Colonic mucosa (tissue), 1 donor: ENCODE data around the gene STT3B.

DNA sequence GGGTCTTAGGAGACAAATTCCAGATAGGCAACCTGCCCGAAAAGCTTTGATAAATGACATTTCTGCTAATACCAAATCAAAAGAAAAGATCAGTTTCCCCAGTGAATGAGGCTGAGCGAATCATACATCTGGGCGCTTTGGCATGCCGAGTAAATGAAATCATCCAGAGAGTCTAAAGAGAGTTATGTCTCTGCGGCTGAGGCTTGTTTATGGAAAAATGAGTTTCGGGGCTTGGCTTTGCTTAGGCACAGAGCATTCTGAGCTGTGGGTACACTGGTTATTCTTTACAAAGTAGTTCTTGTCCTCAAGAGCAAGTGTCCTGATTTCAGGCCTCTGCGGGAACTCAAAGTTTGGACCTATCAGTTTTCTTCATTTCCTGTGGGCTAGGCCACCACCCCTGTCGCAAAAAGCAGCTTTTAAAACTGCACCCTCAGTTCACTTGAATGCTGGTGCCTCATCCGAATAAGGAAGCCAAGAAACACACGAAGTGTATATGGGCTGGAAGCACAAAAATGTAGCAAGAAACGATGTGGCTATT lies 109.9 kb upstream of the TGFBR2 start:
- PRO-cap, result no peak

DNA sequence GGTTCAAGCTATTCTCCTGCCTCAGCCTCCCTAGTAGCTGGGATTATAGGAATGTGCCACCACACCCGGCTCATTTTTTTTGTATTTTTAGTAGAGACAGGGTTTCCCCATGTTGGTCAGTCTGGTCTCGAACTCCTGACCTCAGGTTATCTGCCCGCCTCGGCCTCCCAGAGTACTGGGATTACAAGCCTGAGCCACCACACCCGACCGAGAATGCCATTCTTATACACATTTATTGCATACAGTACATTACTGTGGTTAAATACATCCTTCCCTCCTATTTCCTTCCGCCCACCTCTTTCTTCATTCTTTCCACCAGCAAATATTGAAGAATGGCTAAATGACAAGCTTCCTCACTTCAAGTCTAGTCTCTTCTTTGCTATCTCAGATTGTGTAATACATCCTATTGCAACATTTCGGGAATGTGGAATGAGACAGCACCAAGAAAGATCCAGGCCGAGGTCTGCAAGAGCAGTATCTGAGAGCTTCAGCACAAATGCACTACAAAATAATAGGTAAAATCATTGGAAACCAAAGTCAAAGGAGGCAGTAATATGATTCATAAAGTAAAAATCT lies 94.9 kb upstream of the TGFBR2 start:
- PRO-cap, result no peak

GRCh38 chr3:30598801-30599367 lies 7.5 kb upstream of the TGFBR2 start:
- PRO-cap, result no peak

- PRO-cap, result no peak
These were observed 6.5 kb downstream of the TGFBR2 start for GRCh38 chr3:30612548-30613588.

- PRO-cap, result no peak
These were observed 33.5 kb downstream of the TGFBR2 start for GRCh38 chr3:30639766-30640428.

DNA sequence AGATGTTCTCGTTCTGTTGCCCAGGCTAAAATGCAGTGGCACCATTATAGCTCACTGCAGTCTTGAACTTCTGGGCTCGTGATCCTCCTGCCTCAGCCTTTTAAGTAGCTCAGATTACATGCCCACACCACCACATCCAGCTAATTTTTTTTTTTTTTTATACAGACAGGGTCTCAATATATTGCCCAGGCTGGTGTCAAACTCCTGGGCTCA lies 57.5 kb downstream of the TGFBR2 start:
- PRO-cap, result no peak

GRCh38 chr3:30674071-30674584 lies 67.7 kb downstream of the TGFBR2 start:
- PRO-cap, result no peak

DNA sequence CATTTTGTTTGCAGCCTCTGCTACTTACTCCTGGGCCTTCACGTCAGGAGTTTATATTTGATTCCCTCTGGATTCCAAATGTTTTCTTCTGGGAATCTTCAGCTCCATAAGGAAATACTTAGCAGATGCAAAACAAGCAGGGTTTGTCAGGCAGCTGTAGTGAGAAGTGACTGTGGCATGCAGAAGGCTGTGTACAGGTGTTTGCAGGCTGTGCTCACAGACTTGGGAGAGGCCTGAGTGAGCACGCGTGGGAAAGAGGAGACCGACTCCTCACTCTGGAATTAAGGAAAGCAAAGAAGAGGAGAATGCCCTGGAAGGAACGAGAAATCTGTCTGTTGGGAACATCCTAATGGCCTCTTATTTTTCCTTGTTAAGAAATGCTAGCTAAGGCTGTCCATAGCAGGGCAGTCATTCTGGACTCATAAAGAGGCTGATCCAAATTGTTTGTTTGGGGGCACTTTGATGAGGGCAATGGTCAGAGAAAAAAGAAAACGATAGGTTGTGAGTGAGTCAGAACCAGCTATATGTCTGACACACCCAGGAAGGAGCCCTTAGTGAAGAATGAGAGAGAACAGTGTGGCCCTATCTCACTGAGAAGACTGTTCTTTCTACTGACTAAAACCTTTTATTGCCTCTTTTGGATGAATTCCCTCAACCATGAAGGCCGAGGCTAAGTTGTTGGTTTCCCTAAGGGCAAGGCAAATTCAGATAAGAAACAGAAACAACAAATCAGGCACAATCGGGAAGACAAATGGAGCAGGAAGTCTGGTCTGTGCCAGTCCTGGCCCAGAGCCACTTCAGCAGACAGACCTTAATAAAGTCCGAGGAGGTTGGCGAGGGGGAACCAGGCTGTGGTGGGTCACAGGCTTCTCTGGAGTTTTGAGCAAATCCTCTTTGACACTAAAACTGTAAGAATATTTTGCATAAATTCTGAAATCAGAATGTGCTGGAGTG lies 82.7 kb downstream of the TGFBR2 start:
- PRO-cap, result bidirectional peak, plus-strand start at position 554 of the sequence, minus-strand start at position 423 of the sequence

DNA sequence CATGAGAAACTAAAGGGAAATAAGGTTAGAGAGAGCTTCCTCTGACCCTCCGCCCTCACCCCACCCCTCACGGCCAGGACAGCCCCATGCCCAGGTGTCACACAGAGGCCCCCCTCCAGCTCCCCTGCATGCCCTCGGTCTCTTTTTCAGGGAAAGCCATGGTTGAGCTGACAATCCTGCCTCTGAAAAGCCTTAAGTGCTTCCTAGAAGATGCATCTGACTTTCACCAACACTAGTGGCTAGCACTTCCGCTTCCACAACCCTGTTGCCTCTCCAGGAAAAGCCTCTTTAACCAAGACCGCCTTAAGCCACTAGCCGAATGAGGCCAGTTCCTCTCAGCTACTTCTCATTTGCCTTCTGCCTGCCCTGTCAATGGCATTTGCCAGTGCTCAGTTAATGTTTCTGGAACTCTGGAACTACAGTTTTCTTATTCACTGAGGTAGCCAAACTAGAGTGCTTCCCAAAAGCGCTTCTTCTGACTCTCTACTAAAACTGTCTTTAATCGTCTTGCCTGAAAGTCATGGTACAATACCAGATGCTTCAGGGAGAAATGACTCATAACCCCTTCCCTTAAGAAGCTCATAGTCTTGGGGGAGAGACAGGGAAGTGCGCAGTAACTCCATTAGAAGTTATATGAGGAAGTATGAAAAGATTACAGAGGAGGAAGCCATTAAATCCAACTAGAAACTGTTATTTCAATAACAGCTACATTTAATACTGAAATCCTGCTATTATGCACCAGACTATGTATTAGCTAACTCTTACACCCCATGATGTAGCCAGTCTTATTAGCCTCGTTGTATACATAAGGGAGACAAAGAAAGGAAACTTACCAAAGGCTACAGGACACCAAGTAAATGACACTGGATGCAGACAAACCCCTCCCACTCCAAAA lies 300.1 kb upstream of the STT3B start:
- PRO-cap, result no peak

DNA sequence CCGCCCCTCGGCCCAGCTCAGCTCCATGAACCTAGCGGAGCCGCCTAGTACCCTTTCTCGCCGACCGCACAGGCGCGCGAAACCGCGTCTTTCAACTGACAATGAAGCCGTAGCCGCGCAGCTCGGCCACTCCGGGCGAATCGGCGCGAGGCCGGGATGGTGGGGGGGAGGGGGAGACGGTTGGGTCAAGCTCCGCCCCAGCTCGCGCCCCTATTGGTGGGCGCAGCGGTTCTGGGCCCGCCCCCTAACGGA lies 558 bp upstream of the STT3B start:
- PRO-cap, result bidirectional peak, plus-strand start outside the sequence, minus-strand start at position 142 of the sequence

- PRO-cap, result bidirectional peak, plus-strand start at chr3:31532638, minus-strand start at chr3:31532382; bidirectional peak, plus-strand start at chr3:31532950, minus-strand start at chr3:31532860; bidirectional peak, plus-strand start at chr3:31533384, minus-strand start at chr3:31533234; bidirectional peak, plus-strand start at chr3:31533557, minus-strand start at chr3:31533421
These were observed at the start of gene STT3B for GRCh38 chr3:31532493-31533502. Gene STT3B (plus strand): TSS chr3:31532925.

GRCh38 chr3:31635833-31636416 lies 103.2 kb downstream of the STT3B start:
- PRO-cap, result no peak

GRCh38 chr3:32106791-32107397 lies 474 bp downstream of the GPD1L start:
- PRO-cap, result bidirectional peak, plus-strand start at chr3:32107312, minus-strand start at chr3:32107267

- PRO-cap, result no peak
These were observed 37.2 kb upstream of the CMTM8 start for GRCh38 chr3:32201106-32201773.

- PRO-cap, result no peak
These were observed 22.3 kb upstream of the CMTM8 start for GRCh38 chr3:32216109-32216619.

DNA sequence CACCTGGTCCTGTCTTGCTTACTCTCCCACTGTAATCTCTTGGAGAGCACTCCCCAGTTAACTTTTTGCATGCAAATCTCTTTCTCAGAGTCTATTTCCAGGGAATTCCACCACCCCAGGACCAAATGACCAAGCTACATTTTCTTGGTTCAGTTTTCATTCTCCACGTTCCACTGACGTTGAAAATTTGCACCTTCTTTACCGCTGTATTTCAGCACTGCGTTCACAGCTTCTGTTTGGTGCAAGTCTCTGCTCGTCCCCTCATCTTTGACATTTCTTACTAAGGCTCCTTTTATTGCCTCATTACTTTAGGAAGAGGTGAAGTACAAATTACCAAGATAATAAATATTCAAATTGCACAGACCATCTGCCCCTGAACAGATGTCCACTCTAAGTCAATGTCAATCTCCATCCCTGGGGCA lies 22.5 kb downstream of the CMTM7 start:
- PRO-cap, result no peak

DNA sequence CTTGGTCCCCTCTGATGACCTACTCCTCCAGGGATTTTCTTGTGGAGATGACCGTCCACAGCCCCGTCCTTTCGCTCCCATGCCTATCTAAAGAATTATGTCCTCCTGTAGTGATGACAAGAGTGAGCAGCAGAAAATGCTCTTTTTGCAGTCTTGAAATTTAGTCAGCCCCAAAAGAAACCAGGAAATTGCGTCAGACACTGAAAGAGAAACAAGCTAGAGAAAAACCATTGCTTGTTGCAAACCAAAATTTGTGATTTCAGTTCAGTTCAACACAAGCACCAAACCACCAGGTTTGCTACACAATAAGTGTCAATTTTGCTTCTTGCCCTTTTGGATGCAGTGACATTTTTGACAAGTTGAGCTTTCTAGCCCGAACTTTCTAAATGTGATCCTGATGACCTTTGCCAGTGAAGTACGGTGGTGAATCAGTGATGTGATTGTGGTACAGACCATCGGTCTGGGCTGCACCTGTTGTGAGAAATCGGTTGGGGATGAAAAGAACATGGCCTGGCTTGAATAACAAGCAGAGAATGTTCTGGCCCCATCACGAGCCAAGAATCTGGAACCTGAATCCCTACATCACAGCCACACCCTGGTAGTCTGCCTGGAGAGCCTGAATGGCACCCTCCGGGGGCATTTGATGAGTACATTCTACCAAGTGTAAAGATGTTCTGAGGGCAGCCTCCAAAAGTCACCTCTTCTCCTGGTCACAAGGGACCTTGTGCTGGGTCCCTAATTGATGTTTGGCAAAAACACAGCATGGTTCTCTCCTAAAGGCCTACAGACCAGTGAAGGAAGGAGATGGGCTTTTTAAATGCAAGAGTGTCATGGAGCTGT lies 41.5 kb downstream of the CMTM7 start:
- PRO-cap, result bidirectional peak, plus-strand start at position 262 of the sequence, minus-strand start at position 79 of the sequence

GRCh38 chr3:32462067-32462502 lies 40.6 kb downstream of the CMTM6 start:
- PRO-cap, result no peak

DNA sequence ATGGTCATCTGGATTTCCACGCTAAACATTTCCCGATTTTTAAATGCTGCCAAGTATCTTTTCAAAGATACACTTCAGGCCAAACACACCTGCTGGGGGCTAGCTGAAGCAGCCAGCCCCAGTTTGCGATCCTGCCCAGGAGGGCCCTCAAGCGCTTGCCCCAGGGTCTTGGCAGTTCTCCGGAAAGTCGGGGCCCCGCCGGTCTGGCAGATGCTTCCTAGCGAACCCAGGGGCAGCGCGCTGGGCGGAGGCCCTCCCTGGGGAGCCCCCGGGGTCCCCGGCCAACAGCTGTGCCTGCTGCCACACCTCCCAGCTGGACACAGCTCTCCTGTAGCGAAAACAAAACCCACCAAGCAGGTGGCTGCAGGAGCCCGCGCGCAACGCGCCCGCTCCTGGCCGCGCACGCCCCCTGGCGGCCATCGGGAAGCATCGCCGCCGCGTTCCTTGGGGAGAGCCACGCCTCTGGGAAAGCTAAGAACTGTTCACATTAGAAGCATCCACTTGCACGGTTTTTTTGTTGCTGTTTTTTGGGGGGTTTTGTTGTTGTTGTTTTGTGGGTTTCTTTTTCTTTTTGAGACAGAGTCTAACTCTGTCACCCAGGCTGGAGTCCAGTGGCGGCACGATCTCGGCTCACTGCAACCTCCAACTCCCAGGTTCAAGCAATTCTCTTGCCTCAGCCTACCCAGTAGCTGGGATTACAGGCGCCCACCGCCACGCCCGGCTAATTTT lies 34.9 kb downstream of the CMTM6 start:
- PRO-cap, result no peak

DNA sequence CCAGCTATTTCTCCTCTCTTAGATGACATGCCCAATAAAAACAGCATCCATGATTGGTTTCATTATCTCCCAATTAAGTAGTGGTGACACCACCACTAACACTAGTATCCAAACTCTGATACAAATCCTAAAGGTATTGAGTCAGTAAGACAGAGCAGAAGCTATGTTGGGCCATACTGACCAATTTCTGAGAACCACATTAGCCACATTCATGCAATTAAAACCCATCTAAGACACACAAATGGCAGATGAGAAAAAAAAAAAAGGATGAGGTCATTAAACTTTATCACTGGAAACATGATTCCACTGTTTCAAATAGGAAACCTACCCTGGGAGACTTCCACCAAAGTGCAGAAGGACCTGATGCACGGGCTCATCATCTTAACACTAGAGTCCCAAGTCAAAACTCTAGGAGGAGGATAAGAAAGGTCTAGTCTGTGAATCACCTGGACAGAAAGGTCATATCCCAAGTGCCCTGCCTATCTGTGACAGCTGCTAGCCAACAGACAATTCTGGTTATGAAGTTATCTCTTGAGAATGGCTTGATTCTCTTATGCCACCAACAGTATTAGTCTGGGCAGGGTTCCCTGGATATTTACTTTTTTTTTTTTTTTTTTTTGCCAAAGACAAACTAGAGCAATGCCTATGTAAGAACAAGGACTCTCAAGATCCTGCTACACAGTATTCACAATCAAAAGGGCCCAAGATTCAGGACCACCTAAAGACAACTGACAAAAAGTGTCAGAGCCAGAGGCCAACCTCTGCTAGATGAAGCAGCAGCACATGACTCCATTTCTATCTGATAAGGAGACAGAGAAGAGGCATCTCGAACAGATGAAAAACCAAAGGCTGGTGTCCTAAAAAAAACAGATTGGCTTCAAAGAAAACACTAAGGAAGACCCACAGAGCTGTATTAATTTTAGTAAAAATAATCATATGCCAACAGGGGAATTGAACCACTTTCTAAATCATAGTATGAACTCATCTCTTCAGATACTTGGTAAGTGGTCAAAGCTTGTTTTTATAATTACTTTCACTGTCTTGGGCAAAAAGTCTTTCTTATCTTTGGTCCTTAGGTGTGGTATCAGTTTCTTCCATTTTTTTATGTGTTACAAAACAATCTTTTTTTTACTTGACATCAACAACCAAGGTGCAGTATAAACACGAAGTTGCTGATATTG lies 20.1 kb downstream of the CMTM6 start:
- PRO-cap, result no peak